ENCODE data around the gene ELOVL7.

- PRO-cap: no peak
CAGE:
- cytosol, long polyA minus RNA: no peak
- cytosol, long polyA plus RNA: no peak
- long polyA plus RNA: no peak
- nucleus, long polyA minus RNA: no peak
- nucleus, long polyA plus RNA: no peak
Observed at GRCh38 chr5:58112984-58113704, 346.7 kb downstream of the PLK2 start.

DNA sequence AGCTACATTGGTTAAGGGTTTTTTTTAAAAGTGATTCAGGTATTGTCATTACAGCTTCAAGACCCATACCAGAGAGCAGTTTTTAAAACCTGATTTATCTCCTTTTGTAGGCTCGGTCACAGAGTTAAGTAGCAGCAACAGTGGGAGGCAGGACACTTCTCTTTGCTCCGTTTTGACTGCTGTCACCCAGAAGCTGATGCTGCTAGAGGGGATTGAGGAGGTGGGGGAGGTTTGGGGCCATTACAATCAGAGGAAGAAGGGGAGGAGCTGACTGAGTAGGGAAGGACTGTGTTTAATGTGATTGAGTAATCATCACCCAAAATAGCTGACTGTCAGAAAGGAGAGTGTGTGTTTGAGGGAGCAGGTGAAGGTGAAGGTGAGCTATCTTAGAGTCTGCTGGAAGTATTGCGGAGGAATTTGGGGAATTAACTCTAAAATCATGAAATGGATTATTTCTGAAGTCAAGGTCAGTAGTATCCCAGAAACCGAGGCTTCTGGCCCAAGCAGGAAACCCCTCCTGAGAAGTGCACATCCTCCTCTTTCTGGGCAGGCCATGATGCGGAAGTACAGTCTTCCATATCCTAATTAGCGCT is 215.0 kb downstream of the PLK2 start:
- PRO-cap: no peak
CAGE:
- cytosol, long polyA minus RNA: no peak
- cytosol, long polyA plus RNA: no peak
- long polyA plus RNA: no peak
- nucleus, long polyA minus RNA: no peak
- nucleus, long polyA plus RNA: no peak

DNA sequence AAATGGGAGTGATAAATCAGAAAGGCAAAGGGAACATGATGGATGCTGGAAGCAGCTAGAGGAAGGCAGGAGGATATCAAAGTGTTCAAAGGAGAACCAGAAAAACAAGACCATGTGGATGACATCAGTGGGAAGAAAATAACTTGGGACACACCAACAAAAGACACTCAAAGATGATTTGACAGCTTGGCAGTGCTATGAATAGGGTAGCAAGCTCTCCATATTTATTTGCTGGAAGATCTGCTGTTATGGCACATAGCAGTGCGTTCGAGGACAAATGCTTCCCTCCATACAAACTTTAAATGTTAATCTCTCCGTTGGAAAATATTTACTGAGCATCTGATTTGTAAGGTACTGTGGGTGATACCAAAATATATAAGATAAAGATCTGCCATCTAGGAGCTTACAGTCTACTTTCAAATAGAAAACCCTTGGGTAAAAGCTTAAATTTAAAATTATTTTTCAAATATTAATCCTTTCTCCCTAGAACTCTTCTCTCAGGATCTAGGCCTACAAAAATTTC is 142.7 kb downstream of the PLK2 start:
- PRO-cap: no peak
CAGE:
- cytosol, long polyA minus RNA: no peak
- cytosol, long polyA plus RNA: no peak
- long polyA plus RNA: no peak
- nucleus, long polyA minus RNA: no peak
- nucleus, long polyA plus RNA: no peak

DNA sequence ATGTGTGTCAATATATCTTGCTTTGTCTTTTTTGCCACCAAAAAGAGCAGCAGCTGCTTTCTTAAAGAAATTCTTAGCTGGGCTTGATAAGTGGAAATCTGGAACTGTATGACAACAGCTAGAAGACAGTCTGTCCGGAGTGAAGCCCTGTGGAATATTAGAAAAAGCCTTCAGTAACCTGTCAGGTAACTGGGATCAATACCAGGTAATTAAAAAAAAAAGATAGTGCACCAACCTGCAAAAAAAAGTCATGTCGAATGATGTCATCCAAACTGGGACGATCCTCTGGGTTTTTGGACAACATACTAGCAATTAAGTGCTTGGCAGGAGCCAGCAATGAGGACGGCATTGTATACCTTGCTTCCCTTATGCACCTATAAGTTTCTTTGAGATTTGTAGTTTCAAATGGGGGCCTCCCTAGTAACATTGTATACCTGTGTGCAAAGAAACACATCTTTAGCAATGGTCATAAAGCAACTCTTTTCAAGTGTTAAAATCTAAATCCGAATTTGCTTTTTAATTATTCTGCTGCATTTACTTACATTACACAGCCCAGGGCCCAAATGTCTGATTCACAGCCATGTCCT is 2.8 kb downstream of the PLK2 start:
- PRO-cap: unidirectional peak, minus-strand start at position 247 of the sequence
CAGE:
- cytosol, long polyA minus RNA: no peak
- cytosol, long polyA plus RNA: no peak
- long polyA plus RNA: no peak
- nucleus, long polyA minus RNA: start-site peak on the plus strand centred at position 284 of the sequence, 9 bp wide, 6 reads
- nucleus, long polyA plus RNA: no peak

GRCh38 chr5:58461956-58462549 is 2.2 kb upstream of the PLK2 start:
- PRO-cap: unidirectional peak, minus-strand start at chr5:58462237
CAGE:
- cytosol, long polyA minus RNA: no peak
- cytosol, long polyA plus RNA: no peak
- long polyA plus RNA: no peak
- nucleus, long polyA minus RNA: no peak
- nucleus, long polyA plus RNA: no peak

GRCh38 chr5:58581816-58582417 is 958 bp upstream of the RAB3C start:
- PRO-cap: no peak
CAGE:
- cytosol, long polyA minus RNA: no peak
- cytosol, long polyA plus RNA: no peak
- long polyA plus RNA: start-site peak on the plus strand at chr5:58582157-58582168, 8 and 13 reads in 2 replicates
- nucleus, long polyA minus RNA: start-site peak on the plus strand at chr5:58582159-58582202, 13 reads
- nucleus, long polyA plus RNA: no peak

DNA sequence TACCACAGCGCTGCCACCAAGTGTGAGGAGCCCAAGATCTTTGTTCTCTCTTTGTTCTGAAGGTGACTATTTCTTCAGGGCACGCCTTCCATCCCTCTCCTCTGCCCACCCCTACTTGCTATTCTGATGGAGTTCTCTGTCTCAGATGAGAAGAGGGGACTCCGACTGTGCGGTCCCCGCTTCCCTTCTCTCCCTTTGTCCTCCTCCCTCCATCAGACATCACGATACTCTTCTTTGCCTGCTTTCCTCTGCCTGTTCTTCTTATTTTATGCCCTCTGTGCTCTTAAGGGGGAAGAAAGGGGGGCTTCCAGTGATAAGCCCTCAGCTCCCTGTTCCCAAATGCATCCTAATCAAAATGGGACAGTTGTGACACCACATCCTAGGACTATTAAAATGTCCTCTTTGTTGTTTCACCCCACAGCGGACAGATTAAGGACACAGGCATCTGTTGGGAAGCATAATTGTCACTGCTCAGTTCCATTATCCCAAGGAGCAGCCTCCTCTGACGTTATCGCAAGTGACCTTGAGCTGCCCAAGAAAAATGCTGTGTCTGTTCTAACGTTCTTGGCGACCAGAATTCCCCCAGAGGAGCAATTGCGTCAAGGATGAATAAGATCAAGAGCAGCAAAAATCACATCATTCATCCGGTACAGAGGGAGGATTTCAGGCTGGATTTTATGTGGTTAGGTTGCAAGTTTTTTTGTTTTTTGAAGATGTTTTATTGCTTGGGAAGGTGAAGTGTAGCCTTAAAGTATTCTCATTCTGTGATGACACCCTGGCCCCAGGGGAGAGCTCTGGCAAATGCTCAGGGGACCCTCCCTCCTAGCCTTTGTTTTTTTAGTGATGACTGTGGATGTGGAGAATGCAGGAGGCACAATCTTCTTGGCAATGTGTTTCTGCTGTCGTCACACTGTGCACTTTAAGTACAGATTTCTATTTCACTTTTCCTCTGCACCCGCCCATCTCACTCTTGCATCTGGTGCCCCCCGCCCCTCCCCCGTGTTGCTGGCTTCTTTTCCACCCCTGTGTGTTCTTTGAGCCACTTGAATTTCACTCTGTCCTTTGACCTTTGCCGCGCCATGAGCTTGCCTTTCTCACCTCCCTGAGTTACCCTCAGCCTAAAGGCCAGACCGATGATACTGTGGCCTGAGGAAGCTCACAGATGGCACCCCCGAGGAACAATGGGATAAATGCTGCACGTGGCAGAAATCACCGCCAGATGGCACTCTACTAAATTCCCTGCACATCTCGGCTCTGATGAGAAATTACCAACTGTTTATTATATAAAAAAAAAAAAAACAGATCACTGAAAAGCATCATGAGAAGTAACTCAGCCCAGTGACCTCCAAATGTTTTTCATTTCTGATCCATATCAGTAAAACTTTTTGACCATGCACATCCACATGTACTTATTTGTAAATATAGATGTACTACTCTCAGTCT is 308.3 kb downstream of the RAB3C start:
- PRO-cap: no peak
CAGE:
- cytosol, long polyA minus RNA: no peak
- cytosol, long polyA plus RNA: no peak
- long polyA plus RNA: no peak
- nucleus, long polyA minus RNA: no peak
- nucleus, long polyA plus RNA: no peak

GRCh38 chr5:59189220-59190217 is 606.6 kb downstream of the RAB3C start:
- PRO-cap: no peak
CAGE:
- cytosol, long polyA minus RNA: no peak
- cytosol, long polyA plus RNA: no peak
- long polyA plus RNA: no peak
- nucleus, long polyA minus RNA: no peak
- nucleus, long polyA plus RNA: no peak

DNA sequence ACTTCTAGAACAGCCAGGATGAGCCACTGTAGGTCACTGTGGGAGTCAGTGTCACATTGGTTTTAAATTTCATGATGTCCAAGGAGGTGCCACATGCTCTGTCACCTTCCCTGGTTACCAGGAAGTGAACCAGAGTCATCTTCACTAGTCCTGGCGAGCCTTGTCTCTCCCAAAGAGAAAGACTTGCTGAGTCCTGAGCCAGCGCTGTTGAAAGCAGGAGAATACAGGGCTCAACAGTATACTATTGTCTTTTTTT is 615.5 kb downstream of the RAB3C start:
- PRO-cap: no peak
CAGE:
- cytosol, long polyA minus RNA: no peak
- cytosol, long polyA plus RNA: no peak
- long polyA plus RNA: no peak
- nucleus, long polyA minus RNA: no peak
- nucleus, long polyA plus RNA: no peak

DNA sequence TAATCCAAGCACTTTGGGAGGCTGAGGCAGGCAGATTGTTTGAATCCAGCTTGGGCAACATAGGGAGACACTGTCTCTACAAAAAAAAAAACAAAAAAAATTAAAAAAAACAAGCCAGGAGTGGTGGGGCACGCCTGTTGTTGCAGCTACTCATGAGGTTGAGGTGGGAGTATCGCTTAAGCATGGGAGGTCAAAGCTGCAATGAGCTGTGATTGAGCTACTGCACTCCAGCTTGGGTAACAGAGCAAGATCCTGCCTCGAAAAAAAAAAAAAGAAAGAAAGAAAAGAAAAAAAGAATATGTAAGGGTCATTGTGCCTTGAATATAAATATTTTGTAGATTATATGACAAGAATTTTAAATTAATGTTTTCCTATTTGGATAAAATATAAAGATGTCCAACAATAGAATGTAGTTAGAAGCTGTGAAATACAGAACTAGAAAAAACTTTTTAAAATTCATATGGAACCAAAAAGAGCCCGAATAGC is 643.2 kb downstream of the PDE4D start:
- PRO-cap: no peak
CAGE:
- cytosol, long polyA minus RNA: no peak
- cytosol, long polyA plus RNA: no peak
- long polyA plus RNA: no peak
- nucleus, long polyA minus RNA: no peak
- nucleus, long polyA plus RNA: no peak

DNA sequence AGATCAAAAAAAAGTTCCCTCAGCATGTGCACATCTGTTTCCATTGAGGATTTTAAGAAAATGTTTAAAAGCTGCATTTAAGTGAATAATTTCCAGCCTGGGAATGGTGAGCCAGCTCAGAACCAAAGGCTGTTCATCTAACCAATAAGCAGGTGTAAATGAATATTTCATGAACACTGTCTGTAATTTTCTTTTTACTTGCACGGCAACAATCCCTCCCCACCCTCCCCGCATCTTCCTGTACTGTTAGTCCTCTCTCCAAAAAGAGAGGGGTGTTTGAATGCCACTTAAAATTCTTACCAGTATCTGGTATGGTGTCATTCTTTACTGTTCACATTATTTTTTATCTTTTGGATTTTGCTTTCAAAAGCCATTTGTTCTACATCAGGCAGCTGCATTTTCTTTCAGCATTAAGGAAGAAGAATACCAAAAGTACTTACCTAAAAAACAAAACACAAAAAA is 425.5 kb downstream of the PDE4D start:
- PRO-cap: no peak
CAGE:
- cytosol, long polyA minus RNA: no peak
- cytosol, long polyA plus RNA: no peak
- long polyA plus RNA: no peak
- nucleus, long polyA minus RNA: no peak
- nucleus, long polyA plus RNA: no peak

DNA sequence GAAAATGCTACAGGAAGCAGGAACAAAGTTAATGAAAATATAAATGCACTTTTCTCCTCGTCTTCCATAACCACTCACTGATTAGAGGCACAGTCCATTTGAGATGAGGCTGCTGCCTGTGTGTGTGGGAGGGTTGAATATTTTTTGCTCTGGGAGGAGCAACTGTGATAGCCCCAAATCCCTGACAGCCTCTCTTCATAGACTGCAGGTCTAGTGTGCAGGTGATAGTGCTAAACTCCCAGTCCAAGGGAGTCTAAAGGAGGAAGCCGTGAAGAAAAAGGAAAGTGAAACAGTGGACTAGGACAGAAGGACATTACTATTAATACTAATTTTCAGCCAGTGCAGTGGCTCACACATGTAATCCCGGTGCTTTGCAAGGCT is 295.1 kb downstream of the PDE4D start:
- PRO-cap: no peak
CAGE:
- cytosol, long polyA minus RNA: no peak
- cytosol, long polyA plus RNA: no peak
- long polyA plus RNA: no peak
- nucleus, long polyA minus RNA: no peak
- nucleus, long polyA plus RNA: no peak

GRCh38 chr5:59622612-59623138 is 270.9 kb downstream of the PDE4D start:
- PRO-cap: no peak
CAGE:
- cytosol, long polyA minus RNA: no peak
- cytosol, long polyA plus RNA: no peak
- long polyA plus RNA: no peak
- nucleus, long polyA minus RNA: no peak
- nucleus, long polyA plus RNA: no peak

- PRO-cap: no peak
CAGE:
- cytosol, long polyA minus RNA: no peak
- cytosol, long polyA plus RNA: no peak
- long polyA plus RNA: no peak
- nucleus, long polyA minus RNA: no peak
- nucleus, long polyA plus RNA: no peak
Observed at GRCh38 chr5:59640350-59640907, 253.1 kb downstream of the PDE4D start.

GRCh38 chr5:59745253-59746134 is 148.0 kb downstream of the PDE4D start:
- PRO-cap: no peak
CAGE:
- cytosol, long polyA minus RNA: no peak
- cytosol, long polyA plus RNA: no peak
- long polyA plus RNA: no peak
- nucleus, long polyA minus RNA: no peak
- nucleus, long polyA plus RNA: no peak

GRCh38 chr5:59981709-59981953 is 88.1 kb upstream of the PDE4D start:
- PRO-cap: no peak
CAGE:
- cytosol, long polyA minus RNA: no peak
- cytosol, long polyA plus RNA: no peak
- long polyA plus RNA: no peak
- nucleus, long polyA minus RNA: no peak
- nucleus, long polyA plus RNA: no peak

- PRO-cap: no peak
CAGE:
- cytosol, long polyA minus RNA: no peak
- cytosol, long polyA plus RNA: no peak
- long polyA plus RNA: no peak
- nucleus, long polyA minus RNA: no peak
- nucleus, long polyA plus RNA: no peak
Observed at GRCh38 chr5:60521815-60523035, 177.7 kb downstream of the DEPDC1B start.

DNA sequence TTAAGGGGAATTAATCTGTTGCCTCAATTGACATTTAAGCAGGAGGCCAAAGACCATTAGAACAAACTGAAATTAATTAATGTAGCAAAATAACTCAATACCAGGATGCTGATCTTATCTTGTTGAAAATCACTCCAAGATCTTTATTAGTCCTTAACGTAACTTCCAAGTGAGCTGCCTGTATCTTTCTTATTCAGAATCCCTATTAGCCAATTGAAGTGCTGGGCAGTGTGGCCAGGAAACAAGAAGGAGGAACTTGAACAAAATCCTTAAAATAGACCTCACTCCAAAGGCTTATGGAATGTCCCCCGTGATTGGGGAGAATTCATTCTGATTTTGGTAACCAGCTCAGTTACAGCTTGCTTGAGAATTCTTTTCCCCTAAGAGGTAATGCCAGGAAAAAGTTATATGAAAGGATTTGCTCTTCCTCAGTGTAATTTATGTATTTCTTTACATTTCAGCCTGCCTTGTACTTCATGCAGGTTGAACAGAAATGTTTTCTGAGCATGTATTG is 171.0 kb downstream of the DEPDC1B start:
- PRO-cap: no peak
CAGE:
- cytosol, long polyA minus RNA: no peak
- cytosol, long polyA plus RNA: no peak
- long polyA plus RNA: no peak
- nucleus, long polyA minus RNA: no peak
- nucleus, long polyA plus RNA: no peak

DNA sequence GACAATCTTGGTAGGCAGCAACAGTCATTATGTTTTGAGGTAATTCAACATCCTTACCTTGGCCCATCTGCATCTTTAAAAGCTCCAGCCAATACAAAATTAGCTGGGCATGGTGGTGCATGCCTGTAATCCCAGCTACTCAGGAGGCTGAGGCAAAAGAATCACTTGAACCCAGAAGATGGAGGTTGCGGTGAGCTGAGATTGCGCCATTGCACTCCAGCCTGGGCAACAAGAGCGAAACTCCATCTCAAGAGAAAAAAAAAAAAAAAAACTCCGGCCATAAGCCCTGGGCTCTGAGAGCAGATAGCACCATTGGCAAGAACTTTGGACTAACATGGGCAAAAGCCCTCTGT is 65.2 kb downstream of the DEPDC1B start:
- PRO-cap: no peak
CAGE:
- cytosol, long polyA minus RNA: no peak
- cytosol, long polyA plus RNA: no peak
- long polyA plus RNA: no peak
- nucleus, long polyA minus RNA: no peak
- nucleus, long polyA plus RNA: no peak

DNA sequence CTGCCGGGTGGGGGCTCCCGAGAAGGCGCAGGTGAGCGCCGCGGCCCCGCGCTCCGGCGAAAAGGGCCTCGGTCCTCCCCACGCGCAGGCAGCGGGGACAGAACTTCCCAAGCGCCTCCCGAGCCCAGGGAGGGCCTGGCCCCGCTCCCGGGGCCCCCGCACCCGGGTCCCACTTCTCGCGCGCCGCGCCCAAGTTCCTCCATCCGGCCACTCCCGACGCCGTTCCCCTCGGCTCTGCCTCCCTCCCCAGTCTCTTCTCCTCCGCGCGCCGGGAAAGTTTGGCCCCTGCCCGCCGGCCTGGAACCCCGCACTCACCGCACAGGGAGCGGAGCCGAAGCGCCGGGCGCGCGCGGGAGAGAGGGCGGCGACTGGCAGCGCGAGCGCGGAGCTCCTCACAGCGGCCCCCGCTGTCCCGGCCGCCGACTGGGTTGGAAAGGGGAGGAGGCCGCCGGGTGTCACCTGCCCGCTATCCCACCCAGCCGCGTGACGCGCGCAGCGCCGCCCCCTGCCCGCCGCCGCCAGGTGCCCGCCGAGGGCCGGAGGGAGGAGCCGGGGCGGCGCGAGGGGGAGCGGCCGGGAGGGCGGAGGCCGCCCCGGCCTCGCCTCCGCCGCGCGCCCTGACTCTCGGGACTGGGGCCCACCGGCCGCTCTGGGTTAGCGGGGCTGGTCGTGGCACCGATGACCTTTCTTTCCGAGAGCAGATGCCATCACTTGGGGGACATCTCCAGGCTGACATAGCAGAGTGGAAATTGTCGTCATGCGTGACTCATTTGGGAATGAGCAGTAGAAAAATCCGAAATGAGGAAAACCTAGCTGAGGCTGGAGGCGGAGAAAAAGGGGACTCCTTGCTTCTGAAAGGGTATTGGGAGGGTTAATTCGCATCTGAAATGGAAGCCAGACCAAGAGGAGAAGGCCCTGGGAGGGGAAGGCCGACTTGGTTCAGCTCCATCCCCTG is at the start of gene ELOVL7:
Gene ELOVL7, minus strand, starts transcription at position 425 of the 955 bp plus-strand sequence.
- PRO-cap: no peak
CAGE:
- cytosol, long polyA minus RNA: no peak
- cytosol, long polyA plus RNA: no peak
- long polyA plus RNA: no peak
- nucleus, long polyA minus RNA: no peak
- nucleus, long polyA plus RNA: no peak

All from endothelial cell of umbilical vein (primary cell).